ENCODE results near the gene USP30.

- PRO-cap: no peak
Measured at GRCh38 chr12:107319107-107320069, 1.2 kb downstream of the ABTB3 start.

- PRO-cap: no peak
Measured at GRCh38 chr12:107710153-107710762, 24.7 kb downstream of the PWP1 start.

GRCh38 chr12:108041784-108042131 is 87.3 kb upstream of the WSCD2 start:
- PRO-cap: no peak

DNA sequence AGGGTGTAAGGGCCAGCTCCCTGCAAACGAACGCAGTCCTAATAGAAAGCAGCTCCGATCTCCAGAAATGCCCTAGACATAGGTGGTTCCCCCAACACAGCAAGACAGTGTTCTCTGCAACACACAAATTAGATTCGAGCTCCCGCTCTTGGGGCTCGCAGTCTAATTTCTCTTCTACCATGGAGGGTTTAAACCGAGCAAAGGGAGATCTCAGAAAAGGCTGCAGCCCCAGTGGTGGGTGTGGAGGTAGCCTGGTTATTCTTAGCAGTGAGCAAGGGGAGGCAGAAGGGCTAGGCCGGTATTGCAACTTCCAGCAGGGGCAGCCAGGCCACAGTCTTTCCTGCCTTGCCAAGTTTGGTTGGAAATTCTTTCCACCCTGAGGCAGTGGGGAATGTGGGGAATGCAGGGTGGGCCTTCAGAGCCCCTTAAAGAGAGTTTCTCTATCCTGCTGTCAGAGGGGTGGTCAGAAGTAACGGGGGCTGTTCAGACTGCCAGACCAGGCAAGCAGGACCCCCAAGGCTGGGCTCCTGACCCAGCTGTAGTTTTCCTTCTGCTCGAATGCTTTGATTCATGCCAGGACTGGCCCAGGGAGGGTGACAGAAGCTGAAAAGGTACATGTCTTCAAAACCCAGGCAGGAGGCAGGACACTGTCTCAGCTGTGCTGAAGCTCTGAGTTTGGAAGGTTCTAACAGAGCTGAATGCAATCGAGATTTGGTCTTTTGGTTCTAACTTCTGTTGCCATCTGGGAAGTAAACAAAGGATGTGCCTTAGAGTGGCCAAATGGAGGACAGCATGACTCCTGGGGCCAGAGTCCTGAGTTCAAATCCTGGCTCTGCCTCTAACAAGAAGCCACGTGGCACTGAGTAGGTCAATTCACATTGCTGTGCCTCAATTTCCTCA is 15.8 kb upstream of the WSCD2 start:
- PRO-cap: no peak

GRCh38 chr12:108313223-108314020 is 25.7 kb downstream of the CMKLR1 start:
- PRO-cap: no peak

GRCh38 chr12:108515936-108516101 is 742 bp downstream of the FICD start:
- PRO-cap: no peak

DNA sequence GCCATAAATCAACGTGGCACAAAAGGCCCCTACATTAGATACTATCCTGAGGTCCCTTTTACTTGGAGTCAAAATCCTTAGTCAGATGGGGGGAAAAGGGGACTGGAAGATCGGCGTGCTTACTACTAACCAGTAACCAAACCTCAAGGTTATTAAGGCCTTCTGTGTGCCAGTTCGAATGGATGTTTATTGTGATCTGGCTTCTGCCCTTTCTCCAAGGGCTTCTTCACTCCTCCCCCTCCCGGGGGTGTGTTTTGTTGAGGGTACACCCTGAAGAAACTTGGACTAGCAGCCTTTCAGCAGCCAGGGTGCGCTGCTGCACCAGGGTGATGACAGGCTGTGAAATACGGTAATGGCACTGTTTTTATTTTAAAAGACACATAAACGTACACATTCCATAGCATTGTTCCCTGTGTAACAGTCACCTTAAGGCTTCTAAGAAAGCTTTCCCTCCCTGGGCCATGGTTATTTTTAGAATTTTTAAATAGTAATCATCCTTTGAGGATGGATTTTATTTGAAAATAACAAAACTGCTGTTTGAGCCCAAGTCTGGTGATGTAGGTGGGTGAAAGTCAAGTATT is 1.1 kb downstream of the ISCU start:
- PRO-cap: bidirectional peak, plus-strand start at position 295 of the sequence, minus-strand start at position 251 of the sequence

DNA sequence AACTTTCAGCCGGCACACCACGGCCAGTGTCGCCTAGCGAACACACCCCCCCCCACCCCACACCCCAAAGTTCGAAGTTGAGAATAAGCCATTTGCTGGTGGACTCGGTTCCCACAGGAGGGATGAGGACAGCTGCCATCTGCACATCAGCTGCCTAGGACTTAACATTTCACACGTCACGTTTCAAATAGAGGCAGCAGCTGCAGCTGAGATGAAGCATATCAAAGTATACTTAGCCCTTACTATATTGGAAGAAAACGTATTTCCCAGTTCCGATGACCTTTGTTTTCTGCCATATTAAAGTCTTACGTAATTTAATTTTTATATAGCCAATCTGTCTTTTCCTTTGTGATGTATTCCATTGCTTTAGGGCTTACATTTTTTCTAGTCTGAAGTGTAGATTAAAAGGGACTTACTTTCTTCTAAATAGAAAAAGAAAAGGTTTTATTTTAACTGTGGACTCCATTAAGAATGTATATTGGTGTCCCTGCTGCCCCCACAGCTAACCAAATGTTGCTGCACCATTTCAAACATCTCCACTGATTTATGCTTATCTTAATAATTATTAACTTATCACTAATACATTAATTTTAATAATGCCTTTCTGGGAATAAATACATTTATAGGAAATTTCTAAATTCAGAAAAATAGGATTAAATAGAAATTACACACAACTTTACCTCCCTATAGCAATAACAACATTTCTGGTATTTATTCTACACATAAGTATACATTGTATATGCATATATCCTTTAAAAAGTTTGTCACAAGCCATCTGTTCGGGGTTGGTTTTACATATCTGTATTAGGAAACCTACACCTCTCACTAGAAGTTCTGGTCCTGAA is 9.1 kb upstream of the SELPLG start:
- PRO-cap: no peak

- PRO-cap: no peak
Measured at GRCh38 chr12:108646789-108647742, 13.4 kb upstream of the SELPLG start.

GRCh38 chr12:108689218-108690488 is 41.7 kb downstream of the CORO1C start:
- PRO-cap: bidirectional peak, plus-strand start at chr12:108689607, minus-strand start at chr12:108689506; bidirectional peak, plus-strand start at chr12:108690136, minus-strand start at chr12:108689947

DNA sequence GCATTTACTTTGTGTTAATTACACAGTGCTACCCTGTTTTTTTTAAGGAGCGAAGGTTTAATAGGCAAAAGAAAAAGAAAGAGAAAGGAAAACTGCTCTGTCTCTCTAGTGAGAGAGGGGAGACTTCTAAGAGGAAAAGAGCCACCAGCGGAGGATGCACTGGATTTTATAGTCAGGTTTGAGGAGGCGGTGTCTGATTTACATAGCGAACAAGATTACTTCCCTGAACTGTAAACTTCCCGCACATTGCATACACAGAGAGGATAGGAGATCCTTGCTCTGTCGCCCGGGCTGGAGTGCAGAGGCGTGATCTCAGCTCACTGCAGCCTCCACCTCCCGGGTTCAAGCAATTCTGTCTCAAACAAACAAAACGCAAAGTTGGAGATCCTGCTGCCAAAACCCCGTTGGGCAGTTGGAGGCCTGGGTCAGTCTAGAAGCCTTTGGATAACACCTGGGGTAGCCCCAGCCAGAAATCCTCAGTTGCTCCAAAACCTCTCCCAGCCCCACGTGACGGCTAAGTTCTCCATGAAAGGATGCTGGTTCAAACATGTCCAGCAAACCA is 43.1 kb upstream of the CORO1C start:
- PRO-cap: unidirectional peak, minus-strand start at position 142 of the sequence

GRCh38 chr12:108784212-108784559 is 52.9 kb upstream of the CORO1C start:
- PRO-cap: no peak

DNA sequence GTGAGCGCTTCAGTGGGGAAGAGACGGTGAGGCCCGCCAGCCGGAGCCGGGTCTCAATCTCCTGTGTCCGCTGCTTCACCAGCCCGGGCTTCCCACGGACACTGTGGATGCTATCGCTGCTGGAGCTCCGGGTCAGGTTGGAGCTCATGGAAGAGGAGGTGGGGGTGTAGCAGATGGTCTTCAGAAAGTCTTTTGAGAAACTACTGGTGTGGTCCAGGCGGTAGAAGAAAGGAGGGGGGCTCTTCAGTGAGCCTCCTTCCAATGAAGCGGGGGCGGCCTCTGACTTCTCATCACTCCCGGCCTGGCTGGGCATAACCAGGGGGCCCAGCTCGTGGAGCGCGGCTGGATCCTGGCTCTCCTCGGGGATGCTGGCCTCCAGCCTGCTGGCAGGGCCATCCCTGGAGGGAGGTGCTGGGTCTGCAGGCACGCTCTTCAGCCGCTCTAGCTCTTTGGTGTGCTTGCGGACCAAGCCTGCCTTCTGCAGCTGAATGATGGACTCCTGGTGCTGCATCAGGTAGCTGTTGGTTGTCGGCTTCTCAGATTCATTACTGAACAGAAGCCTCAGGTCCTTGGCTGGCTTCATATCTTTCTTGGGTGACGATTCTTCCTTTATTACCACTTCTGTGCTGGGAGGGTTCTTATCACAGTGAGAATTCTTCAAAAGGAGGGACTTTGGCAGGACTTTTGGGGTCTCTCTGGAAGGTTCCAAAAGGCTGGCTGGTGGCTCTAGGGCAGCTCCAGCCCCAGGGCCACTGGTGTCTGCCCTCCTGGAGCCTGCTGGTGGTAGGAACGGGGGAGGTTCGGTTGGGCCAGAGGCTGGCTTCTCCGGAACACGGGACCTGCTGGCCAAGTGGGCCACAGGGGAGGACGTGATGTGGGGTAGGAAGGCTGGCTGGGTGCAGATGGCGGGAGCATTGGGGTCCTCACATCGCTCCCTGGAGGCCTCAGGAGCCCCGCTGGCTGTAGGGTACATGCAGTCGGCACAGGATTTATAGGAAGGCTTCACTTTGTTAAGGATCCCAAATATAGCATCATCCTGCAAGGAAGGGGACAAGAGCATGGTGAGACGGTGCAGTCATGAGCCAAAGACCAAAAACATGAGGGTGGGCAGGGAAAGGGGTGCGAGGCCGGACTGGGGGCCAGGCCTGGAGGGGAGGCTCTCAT is 57.3 kb upstream of the CORO1C start:
- PRO-cap: no peak

DNA sequence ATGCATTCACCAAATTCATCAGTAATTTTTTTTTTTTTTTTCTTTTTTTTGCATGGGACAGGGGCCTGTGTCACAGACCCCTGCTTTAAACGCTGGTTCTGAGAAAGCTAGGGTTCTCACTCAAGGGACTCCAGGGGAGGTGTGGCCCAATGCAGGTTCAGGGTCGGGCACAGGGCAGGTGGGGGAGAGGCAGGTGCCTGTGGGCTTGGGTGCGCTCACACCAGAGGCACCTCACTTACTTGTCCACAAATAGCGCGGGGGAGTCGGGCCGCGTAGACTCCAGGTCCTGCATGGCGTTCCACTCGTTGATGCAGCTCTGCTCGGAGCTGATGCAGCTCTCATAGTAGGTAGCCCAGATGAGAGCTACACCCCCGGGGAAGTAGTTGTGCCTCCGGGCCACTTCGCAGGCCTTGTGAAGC is 50.0 kb downstream of the SSH1 start:
- PRO-cap: no peak

GRCh38 chr12:108834085-108835084 is 23.0 kb downstream of the SSH1 start:
- PRO-cap: no peak

DNA sequence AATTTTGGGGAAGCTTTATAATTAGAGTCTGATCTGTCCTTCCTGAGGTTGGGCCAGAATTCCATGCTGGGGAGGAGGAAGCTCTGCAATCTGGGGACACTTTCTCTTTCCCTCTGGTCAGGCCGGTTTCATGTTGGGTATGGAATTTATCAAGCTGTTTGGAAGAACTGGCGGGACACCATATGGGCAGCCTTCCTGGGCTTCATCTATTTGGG is 54.4 kb downstream of the SVOP start:
- PRO-cap: no peak

- PRO-cap: bidirectional peak, plus-strand start at chr12:109052611, minus-strand start at chr12:109052472
Measured at GRCh38 chr12:109052171-109052726, at the start of gene USP30. TSS of gene USP30 (plus strand) at chr12:109052576.

DNA sequence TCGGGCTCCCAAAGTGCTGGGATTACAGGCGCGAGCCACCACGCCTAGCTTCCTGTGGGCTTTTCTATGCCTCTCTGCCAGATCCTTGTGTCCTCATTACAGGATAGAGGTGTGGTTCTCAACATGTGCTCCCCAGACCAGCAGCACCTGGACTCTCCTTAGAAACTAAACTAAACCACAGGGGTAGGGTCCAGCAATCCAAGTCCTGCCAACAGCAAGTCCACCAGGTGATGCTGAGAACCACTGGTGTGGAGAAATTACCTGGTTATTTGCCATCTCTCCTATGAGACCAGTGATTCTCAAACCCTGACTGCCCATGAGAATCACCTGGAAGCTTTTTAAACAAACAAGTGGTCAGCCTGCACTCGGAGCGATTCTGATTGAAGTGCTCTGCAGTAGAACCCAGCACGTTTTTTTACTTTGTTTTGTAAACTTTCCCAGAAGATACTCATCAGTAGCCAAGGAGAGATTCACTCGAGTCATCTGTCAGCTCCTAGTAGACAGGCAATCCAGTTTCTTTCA is 1.4 kb downstream of the ALKBH2 start:
- PRO-cap: no peak

DNA sequence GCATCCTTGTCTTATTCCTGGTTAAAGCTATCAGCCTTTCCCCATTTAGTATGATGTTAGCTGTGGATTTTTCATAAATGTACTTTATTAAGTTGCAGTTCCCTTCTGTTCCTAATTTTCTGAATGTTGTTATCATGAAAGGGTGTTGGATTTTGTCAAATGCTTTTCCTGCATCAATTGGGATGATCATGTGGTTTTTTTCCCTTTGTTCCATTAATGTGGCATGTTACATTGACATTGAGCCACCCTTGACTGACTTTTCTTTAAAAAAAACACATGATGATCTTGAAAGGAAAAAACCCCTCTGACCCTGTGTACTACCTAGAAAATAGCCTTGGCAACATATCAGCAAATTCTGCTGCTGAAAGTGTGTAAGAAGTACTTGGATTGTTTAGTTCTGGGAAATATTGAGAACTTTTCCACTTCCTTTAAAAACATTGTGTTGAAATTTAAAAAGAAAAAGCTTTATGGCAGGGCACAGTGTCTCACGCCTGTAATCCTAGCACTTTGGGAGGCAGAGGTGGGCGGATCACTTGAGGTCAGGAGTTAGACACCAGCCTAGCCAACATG is 20.6 kb downstream of the ACACB start:
- PRO-cap: no peak

DNA sequence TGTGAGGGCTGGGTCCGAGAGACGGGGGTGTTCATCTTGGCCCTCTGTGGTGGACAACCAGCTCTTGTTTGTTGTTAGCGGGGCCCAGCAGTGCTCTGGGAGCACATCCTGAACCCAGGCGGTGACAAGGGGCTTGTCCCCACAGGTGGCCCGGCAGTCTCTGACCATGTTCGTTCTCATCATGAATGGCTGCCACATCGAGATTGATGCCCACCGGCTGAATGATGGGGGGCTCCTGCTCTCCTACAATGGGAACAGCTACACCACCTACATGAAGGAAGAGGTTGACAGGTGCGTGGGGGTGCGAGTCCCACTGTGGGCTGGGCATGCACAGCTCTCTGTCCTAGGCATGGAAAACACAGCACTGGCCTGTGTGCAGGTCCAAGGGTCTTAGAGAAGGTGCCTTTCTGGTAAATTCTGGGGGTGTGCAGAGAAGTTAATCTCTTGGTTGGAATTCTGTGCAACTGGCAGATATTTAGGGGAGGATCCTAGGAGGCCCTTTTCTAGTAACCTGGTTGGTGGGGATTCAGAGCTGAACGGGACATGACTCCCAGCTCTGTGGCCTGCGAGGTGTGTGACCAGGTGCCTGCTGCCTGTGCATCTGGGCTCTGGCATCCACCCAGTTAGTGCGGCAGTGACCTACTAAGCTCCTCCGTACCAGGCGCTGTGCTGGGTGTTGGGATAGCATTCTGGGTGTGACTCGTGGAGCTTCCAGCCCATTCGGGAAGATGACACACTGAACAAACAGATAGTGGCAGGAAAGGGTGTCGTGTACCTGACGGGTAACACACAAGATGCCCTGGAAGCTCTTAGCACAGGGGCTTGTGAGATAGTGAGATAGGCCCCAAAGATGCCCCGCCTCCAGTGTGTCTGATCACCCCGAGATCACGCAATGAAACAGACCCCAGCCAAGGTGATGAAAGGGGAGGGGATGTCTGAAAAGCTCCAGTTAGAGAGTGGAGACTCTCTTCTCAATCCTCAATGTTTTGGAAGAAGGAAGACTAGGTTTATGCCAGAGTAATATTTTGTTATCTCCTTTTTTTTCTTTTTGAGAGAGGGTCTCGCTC is 80.8 kb downstream of the ACACB start:
- PRO-cap: no peak